Cardiac atrium fibroblast (primary cell): ENCODE results near the gene DCP1B.

GRCh38 chr12:26643-27185 lies 39.9 kb upstream of the IQSEC3 start:
- RAMPAGE, long total RNA, result no peak

DNA sequence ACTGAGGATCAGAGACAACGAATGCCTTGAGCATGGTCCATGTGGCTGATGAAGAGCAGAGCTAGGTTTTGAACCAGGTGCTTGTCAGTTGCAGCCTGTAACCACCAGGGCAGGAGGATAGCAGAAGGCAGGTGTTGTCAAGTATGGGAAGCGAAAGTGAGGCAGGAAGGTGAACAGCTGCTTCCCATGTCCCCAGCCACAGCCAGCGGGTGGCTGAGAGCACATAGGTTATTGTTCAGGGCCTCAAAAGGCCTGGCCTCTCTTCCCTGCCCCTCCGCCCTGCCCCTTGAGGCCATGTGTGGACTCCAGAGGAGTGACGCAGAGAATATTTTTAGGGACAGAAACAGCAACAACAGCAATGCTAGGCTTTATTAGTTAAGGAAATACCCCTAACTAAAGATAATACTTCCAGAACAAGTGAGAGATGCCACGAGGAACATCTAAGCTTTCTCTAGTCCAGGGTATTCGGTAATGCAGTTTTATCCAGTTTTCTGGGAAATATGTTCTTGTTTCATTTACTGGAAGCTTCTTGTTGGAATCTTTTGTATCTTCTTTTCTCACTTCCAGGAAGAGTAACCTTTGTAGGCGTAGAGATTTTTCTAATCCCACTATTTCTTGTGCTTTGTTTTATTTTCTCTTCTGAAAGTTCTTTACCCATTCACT lies 39.7 kb downstream of the IQSEC3 start:
- RAMPAGE, long total RNA, result no peak

- RAMPAGE, long total RNA, result no peak
These were observed 3.0 kb downstream of the SLC6A12 start for GRCh38 chr12:210850-211490.

DNA sequence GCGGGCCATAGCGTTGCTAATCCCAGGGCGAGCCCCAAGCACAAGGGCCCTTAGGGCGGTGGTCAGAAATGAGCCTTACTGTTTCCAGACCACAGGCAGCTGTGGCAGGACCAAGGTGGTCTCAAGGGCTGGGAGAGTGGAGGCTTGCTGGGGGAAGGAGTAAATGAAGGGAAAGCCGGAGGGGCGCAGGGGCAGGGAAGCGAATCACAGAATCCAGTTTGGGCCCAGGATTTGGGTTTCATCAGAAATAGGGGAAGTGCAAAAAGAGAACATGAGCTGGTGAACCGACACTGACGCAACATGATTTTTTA lies 1.8 kb downstream of the SLC6A12 start:
- RAMPAGE, long total RNA, result no peak

DNA sequence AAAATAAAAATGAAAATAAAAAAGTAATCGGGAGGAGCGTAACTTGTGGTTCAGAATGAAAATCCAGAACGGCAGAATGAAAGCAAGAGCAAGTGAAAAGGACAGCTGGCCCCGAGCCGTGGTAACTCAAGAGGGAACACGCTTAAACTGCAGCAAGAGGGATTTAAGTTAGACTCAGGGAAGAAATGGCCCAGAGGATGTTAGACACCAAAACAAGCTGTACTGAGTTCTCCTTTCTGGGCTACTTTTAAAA lies 1.5 kb downstream of the SLC6A12 start:
- RAMPAGE, long total RNA, result no peak

DNA sequence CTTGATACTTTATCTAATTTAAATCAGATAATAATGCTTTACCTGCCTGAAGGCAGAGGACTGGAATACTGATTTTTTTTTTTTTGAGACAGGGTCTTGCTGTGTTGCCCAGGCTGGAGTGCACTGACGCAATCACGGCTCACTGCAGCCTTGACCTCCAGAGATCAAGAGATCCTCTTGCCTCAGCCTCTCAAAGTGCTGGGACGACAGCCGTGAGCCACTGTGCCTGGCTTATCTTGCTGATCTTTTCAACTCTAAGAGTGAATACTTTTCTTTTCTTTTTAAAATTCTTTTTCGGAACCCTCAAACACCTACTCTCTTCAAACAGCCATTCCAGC lies 688 bp upstream of the B4GALNT3 start:
- RAMPAGE, long total RNA, result no peak

GRCh38 chr12:552947-554164 lies 93.6 kb downstream of the B4GALNT3 start:
- RAMPAGE, long total RNA, result no peak

DNA sequence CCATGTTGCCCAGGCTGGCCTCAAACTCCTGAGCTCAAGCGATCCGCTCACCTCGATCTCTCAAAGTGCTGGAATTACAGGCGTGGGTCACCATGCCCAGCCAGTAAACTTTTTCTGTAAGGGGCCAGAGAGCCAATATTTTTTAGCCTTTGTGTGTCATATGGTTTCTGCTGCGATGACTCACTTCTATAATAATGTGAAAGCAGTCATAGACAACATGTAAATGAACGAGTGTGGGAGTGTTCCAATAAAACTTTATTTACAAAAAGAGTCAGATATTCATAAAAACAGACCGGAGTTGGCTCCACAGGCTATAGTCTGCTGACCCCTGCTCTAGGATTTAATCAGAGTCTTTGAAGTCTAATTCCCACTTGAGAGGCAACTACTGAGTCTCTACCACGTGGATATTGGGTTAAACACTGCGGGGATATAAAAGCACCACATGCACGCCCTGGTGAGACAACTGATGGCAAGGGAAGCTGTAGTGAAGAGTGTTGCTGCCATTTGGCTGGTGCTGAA lies 3.5 kb upstream of the NINJ2 start:
- RAMPAGE, long total RNA, result no peak

DNA sequence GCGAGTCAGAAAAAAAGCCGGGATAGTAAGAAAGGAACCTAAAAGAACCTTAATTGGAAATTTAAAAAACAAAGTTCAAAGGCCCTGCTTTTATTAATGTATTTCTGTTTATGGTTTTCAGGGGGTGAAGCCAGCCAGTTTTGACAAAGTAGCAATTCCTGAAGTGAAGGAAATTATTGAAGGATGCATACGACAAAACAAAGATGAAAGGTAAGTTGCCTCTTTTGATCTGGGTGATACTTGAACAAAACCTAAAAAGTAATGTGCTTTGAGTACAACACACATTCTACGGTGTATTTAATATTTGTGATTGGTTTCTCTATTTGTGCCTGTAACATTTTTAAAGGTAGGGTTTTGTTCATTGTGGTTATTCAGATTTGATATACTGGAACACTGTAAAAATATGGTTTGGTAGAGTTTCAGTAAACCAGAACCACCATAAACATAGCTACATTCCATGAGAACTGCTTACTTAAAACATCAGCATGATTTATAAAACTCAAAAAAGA lies 92.4 kb downstream of the RAD52 start:
- RAMPAGE, long total RNA, result no peak

DNA sequence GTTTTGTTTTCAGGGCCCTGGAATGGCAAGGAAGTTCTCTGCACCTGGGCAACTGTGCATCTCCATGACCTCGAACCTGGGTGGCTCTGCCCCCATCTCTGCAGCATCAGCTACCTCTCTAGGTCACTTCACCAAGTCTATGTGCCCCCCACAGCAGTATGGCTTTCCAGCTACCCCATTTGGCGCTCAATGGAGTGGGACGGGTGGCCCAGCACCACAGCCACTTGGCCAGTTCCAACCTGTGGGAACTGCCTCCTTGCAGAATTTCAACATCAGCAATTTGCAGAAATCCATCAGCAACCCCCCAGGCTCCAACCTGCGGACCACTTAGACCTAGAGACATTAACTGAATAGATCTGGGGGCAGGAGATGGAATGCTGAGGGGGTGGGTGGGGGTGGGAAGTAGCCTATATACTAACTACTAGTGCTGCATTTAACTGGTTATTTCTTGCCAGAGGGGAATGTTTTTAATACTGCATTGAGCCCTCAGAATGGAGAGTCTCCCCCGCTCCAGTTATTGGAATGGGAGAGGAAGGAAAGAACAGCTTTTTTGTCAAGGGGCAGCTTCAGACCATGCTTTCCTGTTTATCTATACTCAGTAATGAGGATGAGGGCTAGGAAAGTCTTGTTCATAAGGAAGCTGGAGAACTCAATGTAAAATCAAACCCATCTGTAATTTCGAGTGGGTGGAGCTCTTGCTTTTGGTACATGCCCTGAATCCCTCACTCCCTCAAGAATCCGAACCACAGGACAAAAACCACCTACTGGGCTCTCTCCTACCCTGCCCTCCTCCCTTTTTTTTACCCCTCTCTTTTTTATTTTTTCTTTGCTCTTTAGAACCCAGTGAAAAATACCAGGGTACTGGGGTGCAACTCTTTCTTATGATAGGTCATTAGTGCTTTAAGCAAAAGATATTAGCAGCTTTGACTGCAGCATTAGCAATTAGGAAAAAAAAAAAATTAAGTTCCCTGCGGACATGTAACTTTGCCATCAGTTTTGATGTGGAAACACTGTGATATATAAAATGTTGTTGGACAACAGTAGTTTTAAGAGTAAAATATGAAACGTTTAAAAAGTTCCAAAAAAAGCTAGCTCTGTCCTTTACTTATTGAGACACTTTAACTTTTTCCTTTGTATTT lies 40.7 kb downstream of the RAD52 start:
- RAMPAGE, long total RNA, result no peak

- RAMPAGE, long total RNA, result no peak
These were observed 1.3 kb upstream of the ERC1 start for GRCh38 chr12:989662-990204.

- RAMPAGE, long total RNA, result no peak
These were observed 23.5 kb upstream of the ADIPOR2 start for GRCh38 chr12:1667404-1667781.

DNA sequence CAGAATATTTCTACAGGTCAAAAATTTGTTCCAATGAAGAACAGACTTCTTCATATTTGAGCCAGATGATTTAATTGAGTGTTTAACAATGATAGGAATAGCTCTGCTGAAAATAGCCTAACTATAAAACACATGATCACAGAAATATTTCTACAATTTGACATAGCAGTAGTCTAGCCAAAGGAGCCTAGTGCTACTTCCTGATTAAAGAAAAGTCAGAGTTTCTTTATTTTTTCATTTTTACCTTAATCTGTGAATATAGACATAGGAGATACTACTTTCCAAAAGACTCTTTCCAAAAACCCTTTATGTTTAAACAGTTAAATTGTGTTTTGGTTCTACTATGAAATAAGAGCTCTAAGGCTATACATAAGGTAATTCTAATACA lies 29.4 kb downstream of the DCP1B start:
- RAMPAGE, long total RNA, result no peak

DNA sequence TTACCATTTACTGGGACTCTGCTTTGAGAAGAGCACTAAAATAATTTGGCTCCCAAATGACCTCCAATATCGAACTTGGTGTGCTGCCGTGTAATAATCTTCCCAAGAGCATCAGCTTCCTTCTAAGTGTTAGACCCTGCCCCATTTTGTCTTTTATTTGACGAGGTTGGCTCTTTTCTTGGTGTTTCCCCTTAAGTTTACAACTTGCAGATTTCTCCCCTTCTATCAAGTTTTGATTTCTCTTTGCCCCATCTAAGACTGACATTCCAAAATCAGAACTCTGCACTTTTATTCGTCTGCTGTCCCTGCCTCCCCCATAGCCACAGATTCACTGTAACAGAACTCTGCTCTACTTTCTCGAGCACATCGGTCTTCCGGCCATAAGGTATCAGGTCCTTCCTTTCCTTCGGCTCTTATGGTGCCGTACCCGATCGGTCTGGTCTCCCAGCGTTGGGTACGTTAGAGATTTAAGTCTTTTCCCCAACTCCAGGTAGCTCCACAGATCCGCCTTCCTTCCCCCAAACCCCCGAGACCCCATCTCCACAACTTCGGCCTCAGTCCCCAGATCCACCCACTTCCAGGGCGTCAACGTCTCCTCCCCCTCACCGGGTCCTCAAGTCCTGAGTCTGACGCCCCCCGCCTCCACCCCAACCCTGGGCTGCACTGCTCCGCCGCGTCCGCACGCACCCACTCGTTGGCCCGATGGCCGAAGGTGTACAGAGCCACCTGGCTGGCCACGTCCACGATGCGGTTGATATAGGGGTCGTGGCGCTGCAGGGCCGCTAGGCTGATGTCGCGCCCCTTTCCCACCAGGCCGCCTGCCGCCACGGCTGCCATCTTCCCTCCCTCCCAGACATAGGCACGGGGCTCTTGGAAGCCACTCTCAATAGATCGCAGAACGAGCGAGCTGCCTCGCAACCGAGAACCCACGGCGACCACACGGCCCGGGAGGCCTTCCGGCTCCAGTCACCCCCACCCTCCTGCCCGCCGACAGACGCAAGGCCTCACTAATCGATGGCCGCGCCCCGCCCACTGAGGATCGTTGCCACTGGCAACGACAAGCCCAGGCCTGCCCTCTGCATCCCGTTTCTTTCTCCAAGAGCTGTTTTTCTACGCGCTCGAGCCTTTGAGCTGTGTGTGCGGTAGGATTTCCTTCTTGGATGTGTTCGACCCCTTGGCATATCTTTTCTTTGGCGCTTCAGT lies at the start of gene DCP1B:
Gene DCP1B, minus strand, starts transcription at position 863 of the 1,203 bp plus-strand sequence.
- RAMPAGE, long total RNA, result start-site peak on the minus strand centred at position 854 of the sequence, 15 bp wide, 101 and 22 reads in 2 replicates

DNA sequence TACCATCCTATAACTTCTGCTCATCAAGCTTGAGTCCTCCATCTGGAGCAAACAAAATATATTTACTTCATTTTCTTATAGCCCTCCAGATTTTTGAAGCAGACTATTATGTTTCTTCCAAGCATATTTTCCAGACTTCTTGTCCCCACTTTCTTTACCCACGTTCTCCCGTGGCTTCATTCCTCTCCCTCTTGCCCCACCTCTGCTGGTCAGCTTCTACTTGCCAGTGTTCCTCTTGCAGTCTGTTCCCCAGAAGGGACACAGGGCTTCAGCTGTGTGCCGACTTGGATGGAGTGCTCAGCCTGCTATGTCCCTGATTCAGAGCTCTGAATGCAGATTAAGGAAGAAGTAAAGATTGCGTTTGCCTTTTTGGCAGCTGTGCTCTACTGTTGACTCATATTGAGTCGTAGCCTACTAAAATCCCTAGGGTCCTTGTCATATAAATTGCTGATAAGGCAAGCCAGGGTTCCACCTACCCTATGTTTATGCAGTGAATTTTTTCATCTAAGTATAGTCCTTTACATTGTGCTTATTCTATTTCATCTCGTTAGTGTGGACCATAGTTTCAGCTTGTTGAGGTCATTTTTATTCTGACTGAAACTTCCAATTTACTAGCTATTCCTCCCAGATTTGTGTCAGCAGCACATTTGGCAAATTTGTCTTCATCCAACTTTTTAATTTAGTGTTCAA lies 31.7 kb downstream of the CACNA1C start:
- RAMPAGE, long total RNA, result no peak

DNA sequence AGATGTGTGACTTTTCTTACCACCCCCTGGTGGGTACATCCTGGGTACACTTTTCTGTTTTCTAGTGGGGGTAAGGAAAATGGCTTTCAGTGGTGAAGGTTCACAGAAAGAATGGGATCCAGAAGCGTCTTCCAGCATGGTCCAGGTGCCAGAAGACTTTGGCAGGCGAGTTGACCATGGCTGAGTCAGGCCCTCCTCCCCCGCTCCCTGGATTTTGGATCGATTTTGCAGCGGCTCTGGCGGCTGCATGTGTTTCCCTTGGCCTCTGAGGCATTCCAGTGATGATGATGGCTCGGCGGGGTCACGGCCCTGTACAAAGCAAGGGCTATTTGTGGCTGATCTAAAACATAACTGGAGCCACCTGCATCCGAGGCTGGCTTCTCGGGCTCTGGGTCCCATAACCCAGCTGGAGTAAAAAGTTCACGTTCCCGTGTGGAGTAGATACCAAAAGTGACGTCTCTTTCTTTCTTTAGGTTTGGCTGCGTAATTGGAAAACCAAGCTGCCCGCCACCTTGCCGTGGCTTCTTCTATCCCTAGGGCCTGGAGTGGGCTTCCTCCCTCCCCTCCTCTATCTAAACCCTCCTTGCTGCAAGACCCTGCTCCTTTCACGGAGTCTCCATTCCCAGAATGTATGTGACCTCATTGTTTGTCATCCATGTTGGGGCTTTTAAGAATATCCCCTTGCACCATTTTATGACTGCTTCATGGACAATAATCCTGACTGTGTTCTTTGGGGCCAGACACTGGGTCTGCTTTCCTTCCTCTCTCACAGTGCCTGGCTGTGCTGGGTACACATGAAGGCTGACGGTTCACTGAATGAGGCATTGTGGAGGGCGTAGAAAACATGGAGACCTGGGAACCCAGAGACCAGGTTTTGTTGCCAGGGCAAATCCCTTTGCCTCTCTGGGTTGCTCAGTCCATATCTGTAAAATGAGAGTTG lies 111.0 kb downstream of the CACNA1C start:
- RAMPAGE, long total RNA, result no peak

DNA sequence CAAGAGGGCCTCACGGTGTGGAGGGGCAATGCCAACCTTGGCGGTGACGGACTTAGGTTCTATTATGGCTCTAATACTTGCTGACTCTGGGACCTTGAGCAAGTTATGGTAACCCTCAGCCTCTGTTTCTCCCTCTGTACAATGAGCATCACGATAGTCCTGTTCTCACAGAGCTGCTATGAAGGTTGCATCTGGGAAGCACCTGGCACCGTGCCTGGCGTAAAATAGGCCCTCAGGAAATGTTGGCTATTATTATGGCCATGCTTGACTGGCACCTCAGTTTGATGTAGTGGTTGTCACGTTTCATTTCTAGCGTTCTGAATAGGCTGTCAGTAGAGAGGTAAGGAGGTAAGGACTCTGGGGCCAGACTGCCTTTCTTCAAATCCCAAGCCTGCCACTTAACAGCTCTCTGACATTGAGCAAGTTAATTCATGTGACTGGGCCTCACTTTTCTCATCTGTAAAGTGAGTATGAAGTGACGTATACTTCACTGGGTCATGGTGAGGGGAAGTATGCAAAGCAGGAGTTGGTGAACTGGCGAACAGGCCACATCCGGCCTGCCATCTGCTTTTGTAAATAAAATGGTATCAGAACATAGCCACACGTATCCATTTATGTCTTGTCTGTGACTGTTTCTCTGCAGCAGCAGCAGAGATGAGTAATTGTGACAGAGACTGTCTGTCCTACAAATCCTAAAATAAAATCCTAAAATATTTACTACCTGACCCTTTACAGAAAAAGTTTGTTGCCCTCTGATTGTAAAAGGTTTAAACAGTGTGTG lies 196.1 kb downstream of the CACNA1C start:
- RAMPAGE, long total RNA, result no peak

- RAMPAGE, long total RNA, result no peak
These were observed 363.0 kb upstream of the FKBP4 start for GRCh38 chr12:2431618-2432313.

DNA sequence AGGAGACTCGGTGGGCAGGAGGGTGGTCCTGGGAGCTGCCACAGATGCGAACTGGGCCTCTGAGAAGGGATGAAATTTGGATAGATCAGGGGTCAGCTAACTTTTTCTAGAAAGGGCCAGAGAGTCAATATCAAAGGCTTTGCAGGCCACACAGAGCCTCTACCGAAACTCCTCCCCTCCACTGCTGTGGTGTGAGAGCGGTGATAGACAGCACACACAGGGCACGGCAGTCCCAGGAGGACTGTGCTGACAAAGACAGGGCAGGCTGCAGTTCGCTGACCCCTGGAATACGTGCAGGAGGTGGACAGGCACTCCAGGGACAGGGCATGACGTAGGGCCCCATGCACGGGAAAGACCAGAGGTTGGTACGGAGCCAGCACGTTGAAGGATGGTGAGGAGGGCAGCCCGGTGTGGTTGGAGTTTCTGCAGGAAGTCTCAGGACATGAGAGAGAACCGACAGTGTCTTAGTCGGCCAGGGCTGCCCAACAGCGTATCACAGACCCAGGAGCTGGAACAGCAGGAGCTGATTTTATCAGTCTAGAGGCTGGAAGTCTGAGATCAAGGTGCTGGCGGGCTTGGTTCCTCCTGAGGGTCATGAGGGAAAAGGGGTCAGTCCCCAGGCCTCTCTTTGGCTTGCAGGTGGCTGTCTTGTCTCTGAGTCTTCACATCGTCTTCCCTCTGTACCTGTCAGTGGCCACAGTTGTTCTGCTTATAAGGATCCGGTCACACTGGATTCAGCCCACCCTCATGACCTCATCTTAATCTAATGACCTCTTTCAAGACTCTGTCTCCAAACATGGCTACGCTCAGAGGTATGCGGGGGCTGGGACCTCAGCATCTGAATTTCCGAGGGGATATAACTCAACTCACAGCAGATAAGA lies 254.2 kb upstream of the FKBP4 start:
- RAMPAGE, long total RNA, result no peak

GRCh38 chr12:2627709-2628318 lies 167.0 kb upstream of the FKBP4 start:
- RAMPAGE, long total RNA, result no peak